Sciatic nerve (tissue), 1 donor: ENCODE measurements around a stretch of chr3.

GRCh38 chr3:15020707-15020949, 44.5 kb downstream of the MRPS25 start:
- PRO-cap: no peak

- PRO-cap: no peak
Observed at GRCh38 chr3:15228109-15228811, 22.2 kb downstream of the CAPN7 start.

GRCh38 chr3:15243712-15244281, 37.8 kb downstream of the CAPN7 start:
- PRO-cap: no peak

DNA sequence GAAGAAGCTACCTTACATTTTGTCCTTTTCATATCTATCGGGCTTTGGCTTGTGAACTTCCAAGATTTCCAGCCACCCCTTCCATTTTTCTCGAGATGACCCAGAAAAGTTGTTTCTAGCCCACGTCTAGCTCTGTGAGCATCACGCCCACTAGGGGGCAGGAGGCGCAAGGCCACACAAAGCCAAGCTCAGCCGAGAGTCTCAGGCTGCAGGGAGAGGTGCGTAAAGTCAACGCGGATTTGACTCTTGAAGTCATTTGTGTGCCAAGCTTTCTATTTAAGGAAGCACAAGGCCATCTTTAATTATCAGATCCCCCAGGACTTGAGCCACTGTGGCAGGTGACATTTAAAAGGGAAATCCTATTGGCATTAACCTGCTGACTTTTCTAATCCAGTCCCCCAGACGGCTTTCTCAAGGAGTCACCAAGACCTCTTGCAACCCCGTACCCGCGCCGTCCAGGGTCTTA, 62.0 kb downstream of the CAPN7 start:
- PRO-cap: no peak

DNA sequence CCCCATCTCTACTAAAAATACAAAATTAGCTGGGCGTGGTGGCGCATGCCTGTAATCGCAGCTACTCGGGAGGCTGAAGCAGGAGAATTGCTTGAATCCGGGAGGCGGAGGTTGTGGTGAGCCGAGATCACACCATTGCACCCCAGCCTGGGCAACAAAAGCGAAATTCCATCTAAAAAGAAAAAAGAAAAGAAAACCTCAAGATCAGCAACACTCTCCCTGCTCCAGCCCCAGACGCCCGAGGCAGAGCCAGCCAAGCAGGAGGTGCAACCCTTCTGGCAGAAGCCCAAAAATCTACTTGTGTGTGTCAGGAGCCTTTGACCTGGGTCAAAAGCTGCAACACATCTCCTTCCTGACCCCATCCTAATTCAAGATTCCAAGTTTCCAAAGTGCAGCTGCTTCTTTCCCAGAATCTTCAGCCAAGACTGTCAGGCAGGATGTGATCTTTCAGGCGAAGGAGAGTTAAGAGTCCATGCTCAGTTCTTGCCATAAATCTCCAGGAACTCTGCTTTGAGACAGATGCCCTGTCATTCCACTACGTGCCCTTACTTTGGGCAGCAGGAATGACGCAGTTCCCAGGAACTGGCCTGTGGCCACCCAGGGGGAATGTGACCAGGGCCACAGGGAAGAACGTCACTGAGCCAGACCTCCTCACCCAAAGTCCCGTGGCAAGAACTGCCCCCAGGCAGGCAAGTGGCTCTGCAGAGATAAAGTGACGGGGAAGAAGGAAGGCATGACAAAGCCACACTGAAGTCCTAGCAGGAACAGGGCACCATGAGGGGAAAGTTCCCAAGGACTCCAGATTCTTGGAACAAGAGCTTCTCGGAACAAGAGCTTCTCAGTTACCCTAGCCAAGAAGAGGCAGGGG, 39.5 kb downstream of the SH3BP5 start:
- PRO-cap: bidirectional peak, plus-strand start at position 710 of the sequence, minus-strand start at position 430 of the sequence

- PRO-cap: unidirectional peak, plus-strand start at chr3:15300990
Observed at GRCh38 chr3:15300115-15301245, 31.9 kb downstream of the SH3BP5 start.

GRCh38 chr3:15319392-15320158, 12.8 kb downstream of the SH3BP5 start:
- PRO-cap: no peak

GRCh38 chr3:15326102-15326729, 6.2 kb downstream of the SH3BP5 start:
- PRO-cap: no peak

- PRO-cap: no peak
Observed at GRCh38 chr3:15377820-15378694, 45.7 kb upstream of the SH3BP5 start.

DNA sequence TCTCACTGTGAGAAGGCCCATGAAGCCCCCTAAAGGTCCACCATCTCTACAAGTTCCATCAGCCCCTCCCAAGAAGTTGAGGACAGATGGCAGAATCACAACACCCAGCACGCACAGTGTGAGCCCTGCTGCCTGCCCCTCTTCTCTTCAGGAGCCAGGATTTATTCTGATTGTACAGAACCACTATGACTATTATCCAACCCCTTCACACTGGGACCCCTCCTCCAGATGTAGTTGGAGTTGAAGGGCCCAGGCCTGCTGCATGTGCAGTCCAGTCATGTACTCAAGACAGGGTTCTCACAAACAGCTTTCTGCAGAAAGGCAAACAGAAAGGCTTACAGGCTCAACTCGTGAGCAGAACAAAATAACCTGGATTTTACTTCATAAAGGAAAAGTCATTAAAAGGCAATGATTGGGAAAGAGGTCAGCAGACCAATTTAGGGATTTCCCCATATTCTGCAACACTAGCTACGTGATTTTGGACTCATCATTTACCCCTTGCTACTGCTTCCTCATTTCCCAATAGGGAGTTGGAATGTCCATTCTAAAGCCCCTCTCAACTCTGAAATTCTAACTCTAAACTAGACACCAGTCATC, 18.2 kb downstream of the METTL6 start:
- PRO-cap: no peak

DNA sequence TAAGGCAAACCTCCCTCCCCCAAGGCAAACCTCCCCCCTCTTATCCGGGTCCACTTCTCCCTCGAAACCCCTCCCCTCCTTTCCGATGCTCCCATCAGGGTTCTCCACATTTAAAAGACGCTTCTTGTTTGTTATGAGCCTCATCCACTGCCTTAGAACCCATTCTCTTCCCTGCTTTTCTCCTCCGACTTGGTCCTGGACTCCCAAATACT, 688 bp downstream of the EAF1 start:
- PRO-cap: no peak

DNA sequence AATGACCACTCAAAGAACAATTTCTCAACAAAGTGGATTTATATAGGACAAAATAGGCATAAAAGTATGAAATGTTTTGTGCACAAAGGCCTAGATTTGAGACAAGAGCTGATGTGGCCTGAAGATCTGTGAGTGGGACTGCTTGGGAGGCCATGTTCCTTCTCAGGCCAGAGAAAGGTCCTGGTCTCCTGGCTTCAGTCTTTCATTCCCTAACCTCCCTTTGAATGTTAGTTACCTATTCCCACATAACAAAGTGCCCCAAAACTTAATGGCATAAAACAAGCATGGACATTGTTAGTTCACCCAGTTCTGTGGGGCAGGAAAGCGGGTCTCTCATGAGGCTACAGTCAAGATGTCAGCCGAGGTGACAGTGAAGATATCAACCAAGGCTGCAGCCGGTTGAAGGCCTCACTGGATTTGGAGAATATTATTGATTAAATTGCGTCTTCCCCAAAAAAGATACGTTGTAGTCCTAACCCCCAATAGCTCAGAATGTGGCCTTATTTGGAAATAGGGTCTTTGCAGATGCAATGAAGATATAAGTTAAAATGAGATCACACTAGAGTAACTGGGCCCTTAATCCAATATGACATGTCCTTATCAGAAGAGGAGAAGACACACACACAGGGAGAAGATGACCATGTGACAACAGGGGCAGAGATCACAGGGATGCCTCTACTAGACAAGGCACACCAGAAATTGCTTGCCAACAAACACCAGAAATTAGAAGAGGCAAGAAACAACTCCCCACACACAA, 46.9 kb downstream of the BTD start:
- PRO-cap: no peak

- PRO-cap: no peak
Observed at GRCh38 chr3:15771452-15771882, 26.3 kb downstream of the ANKRD28 start.

DNA sequence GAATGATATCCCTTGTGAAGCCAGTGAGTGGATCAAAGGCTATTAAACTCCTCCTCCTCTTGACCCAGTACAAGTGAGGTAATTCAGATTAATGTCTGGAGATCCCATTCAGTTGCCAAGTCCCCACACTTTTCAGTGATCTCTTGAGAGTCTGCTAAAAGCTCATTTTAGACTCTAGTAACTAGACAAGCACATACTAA, 2.6 kb upstream of the ANKRD28 start:
- PRO-cap: no peak

DNA sequence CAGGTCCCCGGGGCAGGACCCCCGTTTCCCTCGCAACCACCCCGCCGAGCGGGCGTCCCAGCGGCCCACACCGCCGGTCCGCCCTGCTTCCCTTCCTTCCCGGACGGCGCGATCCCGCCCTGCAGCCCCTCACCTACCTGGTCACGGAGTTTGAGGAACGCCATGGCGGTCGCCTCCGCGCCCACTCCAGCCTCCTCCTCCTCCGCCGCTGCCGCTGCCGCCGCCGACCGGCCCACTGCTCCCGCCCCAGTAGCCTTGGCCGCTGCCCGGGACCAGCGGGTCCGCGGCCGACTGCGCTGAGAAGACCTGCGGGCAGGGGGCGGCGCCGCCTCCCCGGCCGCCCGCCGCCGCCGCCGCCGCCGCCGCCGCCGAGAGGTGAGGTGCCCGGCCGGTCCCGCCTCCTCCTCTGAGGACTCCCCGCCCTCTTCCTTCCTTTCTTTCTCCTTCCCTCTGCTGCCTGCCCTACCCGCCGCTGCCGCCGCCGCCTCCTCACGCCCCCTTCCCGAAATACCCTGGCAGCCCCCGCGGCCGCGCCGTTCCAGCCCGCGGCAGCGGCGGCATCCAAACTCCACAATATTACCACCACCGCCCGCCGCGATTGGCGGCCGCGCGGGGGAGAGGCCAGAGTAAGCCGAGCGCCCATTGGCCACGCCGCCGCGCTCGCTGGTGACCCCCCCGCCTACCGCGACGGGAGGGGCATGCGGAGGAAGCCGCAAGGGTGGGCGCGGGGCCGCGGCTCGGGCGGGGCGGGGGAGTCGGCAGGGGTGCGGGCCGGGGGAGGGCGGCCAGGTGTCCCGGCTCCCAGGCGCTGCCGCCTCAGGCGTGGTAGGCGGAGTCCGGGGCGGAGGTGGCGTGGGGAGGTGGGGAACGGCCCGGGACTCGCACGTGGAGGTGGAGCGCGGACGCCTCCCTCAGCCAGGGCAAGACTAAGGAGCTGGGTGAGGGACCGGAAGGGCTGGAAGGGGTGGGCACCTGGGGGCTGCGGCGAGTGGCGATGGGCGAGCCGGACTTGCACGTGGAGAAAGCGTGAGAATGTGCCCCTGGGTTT, 61.8 kb upstream of the ANKRD28 start:
- PRO-cap: bidirectional peak, plus-strand start at position 701 of the sequence, minus-strand start at position 572 of the sequence; bidirectional peak, plus-strand start at position 853 of the sequence, minus-strand start at position 809 of the sequence

- PRO-cap: unidirectional peak, minus-strand start at chr3:16063766
Observed at GRCh38 chr3:16063515-16064085, 110.9 kb upstream of the GALNT15 start.

- PRO-cap: no peak
Observed at GRCh38 chr3:16135891-16136432, 38.5 kb upstream of the GALNT15 start.

DNA sequence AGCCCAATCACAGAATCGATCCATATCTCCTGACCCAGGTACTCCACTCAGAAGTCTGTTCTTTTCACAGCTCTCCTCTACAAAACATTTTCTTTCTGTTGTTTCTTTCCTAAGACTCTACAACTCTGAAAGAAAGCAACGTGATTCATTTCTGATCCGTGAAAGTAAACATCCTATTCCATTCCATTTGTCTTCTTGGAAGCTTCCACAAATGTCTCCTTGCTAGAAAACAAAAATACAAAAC, 37.8 kb upstream of the GALNT15 start:
- PRO-cap: no peak

GRCh38 chr3:16287710-16288470, 22.9 kb downstream of the OXNAD1 start:
- PRO-cap: no peak

DNA sequence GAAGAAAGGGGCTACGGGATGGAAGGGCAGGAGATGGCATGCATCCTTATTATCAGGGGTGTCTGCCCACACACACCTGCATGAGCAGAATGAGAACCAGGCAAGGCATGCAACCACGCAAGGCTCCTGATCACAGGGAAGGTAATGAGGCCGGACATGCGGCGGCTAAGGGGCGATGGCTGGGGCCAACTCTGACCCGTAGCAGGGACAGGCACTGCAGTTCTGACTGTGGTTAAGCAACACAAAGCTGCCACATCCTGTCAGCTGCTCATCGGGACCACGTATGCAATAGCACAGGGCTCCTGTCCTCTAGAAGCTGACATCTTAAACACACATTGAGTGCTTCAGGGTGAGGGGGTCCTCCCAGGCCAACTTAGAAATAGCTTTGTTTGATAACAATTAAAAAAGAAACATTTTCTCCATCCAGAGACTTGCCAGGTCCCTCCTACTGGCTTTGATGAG, 73.2 kb downstream of the OXNAD1 start:
- PRO-cap: no peak